Subcutaneous adipose tissue (tissue), 3 donors: ENCODE measurements around the gene RAB7A.

- PRO-cap, result no peak
- RAMPAGE, long total RNA, 3 experiments, result no peak in any of the 3 experiments
These were observed 1.6 kb upstream of the EEFSEC start for GRCh38 chr3:128151507-128152167.

GRCh38 chr3:128152555-128153065 lies 671 bp upstream of the EEFSEC start:
- PRO-cap, result no peak
- RAMPAGE, long total RNA, 3 experiments, result no peak in any of the 3 experiments

GRCh38 chr3:128308528-128309381 lies 155.5 kb downstream of the EEFSEC start:
- PRO-cap, result no peak
- RAMPAGE, long total RNA, 3 experiments, result no peak in any of the 3 experiments

DNA sequence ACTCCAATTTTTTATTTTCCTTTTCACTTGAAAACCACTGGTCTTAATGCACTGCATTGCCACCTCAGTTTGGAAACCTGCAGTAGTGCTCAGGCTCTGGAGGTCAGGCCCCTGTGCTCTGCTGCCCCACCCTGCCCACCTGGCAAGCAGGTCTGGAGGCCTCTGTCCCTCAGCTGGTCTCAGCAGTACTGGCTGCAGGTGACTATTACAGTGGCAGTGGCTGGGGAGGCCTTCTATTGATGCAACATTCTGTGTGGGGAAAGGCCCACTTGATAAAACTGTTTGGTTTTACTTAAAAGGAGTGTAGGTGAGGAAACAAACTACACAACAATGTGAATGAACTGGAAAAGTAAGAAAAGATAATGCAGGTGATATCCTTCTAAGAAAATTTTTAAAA lies 156.0 kb downstream of the DNAJB8 start:
- PRO-cap, result unidirectional peak, plus-strand start at position 210 of the sequence
- RAMPAGE, long total RNA, 3 experiments, result no peak in any of the 3 experiments

GRCh38 chr3:128319815-128320301 lies 146.8 kb downstream of the DNAJB8 start:
- PRO-cap, result no peak
- RAMPAGE, long total RNA, 3 experiments, result no peak in any of the 3 experiments

- PRO-cap, result no peak
- RAMPAGE, long total RNA, 3 experiments, result no peak in any of the 3 experiments
These were observed 97.4 kb downstream of the DNAJB8 start for GRCh38 chr3:128369177-128369879.

DNA sequence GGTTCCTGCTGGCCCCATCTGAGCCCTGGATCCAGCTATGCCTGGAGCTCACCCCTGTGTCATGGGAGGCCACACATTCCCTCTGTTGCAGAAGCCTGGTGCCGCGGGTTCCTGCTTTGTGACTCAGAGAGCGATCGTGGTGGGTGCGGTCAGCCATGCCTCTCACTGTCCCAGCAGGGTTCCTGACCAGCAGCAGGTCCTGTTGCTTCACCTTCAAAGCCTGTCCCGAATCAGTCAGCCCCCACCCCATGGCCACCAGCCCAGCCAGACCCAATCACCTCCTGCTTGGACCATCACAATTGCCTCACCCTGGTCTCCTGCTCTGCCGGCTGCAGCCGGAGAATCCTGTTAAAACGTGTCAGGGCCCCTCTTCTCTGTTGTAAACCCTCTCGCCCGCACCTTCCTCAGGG lies 49.8 kb downstream of the DNAJB8 start:
- PRO-cap, result no peak
- RAMPAGE, long total RNA, 3 experiments, result no peak in any of the 3 experiments

GRCh38 chr3:128478973-128479728 lies 12.5 kb upstream of the DNAJB8 start:
- PRO-cap, result no peak
- RAMPAGE, long total RNA, 3 experiments, result no peak in any of the 3 experiments

DNA sequence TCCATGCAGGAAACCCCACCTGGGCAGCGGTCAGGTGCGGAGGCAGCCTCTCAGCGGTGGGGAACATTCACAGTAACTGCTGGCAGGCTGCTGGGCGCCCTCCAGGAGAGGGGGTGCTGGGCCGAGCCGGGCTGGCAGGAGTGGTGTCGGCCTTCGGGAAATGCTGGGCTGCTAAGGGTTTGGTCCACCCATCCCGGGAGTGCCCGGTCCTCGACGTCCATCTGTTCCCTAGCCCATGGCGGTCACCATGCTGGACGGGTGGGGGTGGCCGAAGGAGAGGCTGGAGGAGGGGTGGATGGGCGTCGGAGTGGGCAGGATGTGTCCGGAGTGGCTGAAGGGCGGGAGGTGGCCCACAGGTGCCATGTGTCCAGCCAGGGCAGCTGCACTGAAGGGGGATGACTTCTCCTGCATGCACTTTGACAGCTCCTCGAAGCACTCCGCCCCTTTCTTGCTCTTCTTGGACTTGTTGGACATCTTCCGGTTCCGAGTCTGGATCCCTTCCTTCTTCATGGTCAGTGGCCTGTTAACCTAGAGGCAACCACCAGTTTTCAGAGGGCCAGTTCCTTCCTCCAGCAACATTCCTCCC lies 12.1 kb downstream of the GATA2 start:
- PRO-cap, result no peak
- RAMPAGE, long total RNA, 3 experiments, result no peak in any of the 3 experiments

- PRO-cap, result unidirectional peak, minus-strand start at chr3:128497726
- RAMPAGE, long total RNA, 3 experiments, result no peak in any of the 3 experiments
These were observed 4.6 kb upstream of the GATA2 start for GRCh38 chr3:128497493-128498205.

- PRO-cap, result no peak
- RAMPAGE, long total RNA, 3 experiments, result no peak in any of the 3 experiments
These were observed 66.3 kb downstream of the RPN1 start for GRCh38 chr3:128584106-128584893.

DNA sequence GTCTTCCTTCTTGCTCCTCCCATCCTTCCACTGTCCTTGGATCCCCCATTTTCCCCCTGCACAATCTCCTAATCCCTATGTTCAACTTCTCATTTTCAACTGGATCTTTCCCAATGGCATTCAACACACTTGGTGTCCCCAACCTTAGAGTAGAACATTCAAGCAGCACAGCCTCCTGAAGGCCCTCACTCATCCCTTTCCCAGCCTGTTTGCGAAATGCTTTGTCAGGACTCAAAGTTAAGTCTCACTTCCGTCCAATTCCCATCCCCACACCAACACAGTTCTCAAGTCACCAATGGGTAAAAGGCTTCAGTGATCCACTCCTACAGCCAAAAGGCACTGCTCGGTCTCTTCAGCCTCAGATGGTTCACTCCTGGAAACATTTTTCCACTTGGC lies 32.2 kb downstream of the RPN1 start:
- PRO-cap, result unidirectional peak, minus-strand start at position 211 of the sequence
- RAMPAGE, long total RNA, 3 experiments, result no peak in any of the 3 experiments

DNA sequence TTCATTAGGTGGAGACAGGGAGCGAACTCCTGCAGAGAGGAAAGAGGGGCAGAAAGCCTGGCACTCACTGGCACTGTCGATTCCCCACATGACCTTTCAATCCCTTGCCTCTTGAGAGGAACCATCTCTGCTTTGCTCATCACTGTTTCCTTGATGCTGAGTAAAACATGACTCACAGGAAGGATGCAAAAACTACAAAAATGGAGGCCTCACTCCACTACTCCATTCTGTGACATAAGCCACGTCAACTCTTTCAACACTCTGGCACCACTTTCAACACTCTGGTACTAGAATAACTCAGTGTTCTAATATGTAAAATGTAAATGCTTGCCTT lies 31.1 kb downstream of the RPN1 start:
- PRO-cap, result unidirectional peak, minus-strand start at position 90 of the sequence
- RAMPAGE, long total RNA, 3 experiments, result no peak in any of the 3 experiments

GRCh38 chr3:128725886-128726542 lies at the start of gene RAB7A:
TSS of gene RAB7A (plus strand) at chr3:128726183.
- PRO-cap, result bidirectional peak, plus-strand start at chr3:128726193, minus-strand start at chr3:128725989
- RAMPAGE, long total RNA, 3 experiments, result start-site peak on the plus strand in 1 of 3 experiments, at chr3:128726133-128726202 at its widest, 89 reads per replicate

DNA sequence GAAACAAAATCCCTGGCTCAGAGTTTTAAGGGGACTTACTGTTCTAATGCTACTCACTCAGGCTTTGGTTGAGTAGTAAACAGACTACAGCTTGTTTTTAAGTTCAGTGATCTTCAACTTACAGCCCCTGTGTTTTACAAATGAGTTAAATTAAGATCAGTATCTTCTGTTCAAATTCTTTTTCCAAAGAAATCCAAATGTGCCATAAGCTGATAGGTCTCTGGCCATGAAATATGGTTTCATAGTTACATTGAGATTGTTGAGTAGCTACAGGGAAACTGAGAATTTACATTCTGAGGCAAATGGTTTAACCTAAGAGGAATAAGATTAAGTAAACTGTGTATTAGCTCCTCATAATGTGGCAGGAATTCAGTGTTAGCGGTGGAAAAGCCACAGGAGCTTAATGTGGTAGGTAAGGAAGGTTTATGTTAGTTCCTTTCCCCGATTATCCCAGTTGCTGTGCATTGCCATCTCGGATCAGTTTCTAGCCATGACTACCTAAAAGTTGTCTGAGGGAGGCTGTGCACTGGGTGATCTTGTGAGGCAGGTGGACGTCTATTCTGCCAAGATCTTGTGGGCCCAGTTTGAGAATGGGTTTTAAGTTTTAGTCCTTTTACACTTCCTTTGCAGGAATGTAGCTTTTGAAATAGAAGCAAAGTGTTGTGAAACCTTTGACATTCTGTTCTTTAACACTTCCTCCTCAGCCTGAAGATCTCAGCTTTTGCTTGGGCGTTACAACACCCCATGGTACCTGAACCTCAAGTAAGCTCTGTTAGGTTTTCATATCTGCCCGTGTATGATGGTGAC lies 33.1 kb downstream of the RAB7A start:
- PRO-cap, result no peak
- RAMPAGE, long total RNA, 3 experiments, result no peak in any of the 3 experiments

DNA sequence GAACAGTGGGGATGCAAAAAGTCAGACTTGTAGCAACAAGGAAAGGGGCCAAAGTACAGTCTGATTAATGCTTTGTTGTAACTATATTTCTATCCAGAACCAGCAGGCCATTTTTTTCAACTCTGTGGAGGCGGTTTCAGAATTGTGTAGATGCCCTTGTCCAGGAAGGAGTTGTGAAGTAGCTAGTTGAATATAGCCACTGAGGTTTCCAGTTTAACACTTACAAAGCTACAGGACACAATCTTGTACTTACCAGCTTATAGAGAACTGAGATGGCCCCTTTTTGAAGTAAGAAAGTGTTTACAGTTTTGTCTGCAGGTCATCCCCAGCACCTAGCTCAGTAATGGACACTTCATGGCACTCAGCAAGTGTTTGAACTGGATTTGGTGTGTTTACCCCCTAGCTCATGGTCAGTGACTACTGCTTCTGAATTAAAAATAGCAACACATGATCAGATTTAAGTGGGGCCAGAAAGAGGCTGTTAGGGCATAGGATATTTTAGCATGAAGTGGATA lies 54.3 kb downstream of the RAB7A start:
- PRO-cap, result no peak
- RAMPAGE, long total RNA, 3 experiments, result no peak in any of the 3 experiments

- PRO-cap, result no peak
- RAMPAGE, long total RNA, 3 experiments, result no peak in any of the 3 experiments
These were observed 2.6 kb upstream of the EFCC1 start for GRCh38 chr3:128998518-128998987.

GRCh38 chr3:129052069-129052452 lies 8.5 kb upstream of the GP9 start:
- PRO-cap, result no peak
- RAMPAGE, long total RNA, 3 experiments, result no peak in any of the 3 experiments

DNA sequence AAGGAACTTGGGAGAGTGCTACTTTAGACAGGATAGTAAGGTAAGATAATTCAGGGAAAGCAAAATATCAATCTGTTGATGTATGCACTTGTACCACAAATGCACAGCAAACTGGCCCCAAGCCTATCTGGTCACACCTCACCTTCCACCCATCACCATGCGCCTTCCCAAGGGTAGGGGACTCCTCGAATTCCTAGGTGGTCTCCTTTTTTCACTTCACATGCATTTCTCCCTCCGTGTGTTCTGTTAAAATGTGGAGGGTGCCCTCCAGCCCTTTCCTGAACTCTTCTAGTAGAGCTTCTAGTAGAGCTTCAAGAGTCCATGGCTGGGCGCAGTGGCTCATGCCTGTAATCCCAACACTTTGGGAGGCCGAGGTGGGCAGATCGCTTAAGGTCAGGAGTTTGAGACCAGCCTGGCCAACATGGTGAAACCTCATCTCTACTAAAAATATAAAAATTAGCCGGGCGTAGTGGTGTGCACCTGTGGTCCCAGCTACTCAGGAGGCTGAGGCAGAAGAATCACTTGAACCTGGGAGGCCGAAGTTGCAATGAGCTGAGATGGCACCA lies 10.6 kb downstream of the RAB43 start:
- PRO-cap, result no peak
- RAMPAGE, long total RNA, 3 experiments, result no peak in any of the 3 experiments

GRCh38 chr3:129116498-129117163 lies 5.0 kb downstream of the RAB43 start:
- PRO-cap, result no peak
- RAMPAGE, long total RNA, 3 experiments, result no peak in any of the 3 experiments